HCT116 (cell line): ENCODE measurements around a stretch of chr2.

DNA sequence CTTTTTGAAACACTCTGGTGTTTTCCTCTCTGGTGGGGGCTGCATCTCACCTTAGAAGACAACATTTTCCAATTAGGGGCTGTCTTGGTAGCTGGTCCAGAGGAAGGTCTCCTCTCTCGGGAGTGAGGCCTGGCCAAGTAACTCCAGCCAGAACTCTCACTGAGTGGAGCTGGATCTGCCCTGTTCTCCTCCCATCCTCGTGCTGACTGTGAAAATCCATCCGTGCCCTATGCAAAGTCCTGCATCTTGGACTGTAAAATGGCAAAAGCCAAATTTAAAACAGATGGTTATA, 26.3 kb downstream of the FAM110C start:
- RRBS, result no CpG with 5 or more reads among the region's 3 CpGs

GRCh38 chr2:35828-36409, 10.4 kb downstream of the FAM110C start:
- RRBS, result no CpG with 5 or more reads among the region's 5 CpGs

- RRBS, result no CpG with 5 or more reads among the region's 9 CpGs
Observed at GRCh38 chr2:280054-281067, 7.5 kb downstream of the ALKAL2 start.

GRCh38 chr2:355918-356901, 68.3 kb upstream of the ALKAL2 start:
- RRBS, result no CpG with 5 or more reads among the region's 28 CpGs

DNA sequence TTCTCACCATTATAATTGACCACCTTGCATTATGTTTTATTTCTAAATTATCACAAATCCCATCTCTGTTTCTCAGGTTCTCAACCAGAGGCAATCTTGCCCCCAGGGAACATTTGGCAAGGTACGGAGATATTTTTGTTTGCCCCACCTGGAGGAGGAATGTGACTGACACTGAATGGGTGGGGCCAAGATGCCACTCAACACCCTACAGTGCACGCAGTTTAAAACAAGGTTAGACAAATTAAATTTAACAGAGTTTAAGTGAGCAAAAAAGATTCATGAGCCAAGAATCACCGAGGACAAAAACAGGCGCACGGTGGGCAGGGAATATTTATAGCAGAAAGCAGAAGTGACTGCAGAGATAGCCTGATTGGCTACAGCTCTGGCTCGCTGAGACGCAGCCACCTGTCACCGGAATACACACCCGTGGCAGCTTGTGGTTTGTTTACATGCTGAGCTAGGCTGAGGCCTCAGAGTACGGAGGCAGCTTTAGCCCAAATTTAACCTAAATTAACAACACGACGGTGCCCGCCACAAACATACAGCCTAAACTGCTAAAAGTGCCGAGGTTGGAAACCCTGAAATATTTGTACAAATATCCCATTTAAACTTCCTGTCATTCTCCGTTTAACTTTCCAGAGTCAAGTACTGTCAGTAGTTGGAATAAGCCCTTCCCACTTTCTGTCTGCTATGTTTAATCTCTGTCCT, 150.1 kb upstream of the ALKAL2 start:
- RRBS, result no CpG with 5 or more reads among the region's 15 CpGs

DNA sequence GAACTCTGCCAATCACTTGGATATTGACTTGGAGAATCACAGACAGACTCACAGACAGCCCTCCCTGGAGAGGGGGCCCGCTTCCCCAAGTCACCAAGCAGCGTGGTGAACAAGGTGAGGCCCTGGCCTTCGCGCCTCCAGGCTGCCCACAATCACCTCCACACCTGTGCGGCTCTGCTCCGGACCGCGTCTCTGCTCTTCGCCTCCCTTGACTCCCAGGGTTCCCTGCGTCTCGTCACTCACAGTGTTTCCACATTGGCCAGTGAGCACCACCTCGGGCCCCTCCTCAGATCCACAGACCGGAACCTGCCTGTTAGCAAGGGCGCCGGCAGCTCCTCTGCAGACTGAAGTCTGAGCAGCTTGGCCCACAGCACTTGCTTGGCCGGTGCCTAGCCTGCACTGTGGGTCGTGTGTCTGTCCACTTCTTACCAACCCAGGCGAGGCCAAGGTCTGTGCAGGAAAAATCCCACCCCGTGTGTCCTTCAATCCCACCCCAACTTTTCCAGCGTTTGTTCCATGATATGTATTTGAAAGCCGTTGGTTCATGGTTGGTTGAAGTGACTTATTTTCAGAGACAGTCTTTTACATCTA, 155.3 kb upstream of the ALKAL2 start:
- RRBS, result 91% methylated on average over 6 of the region's 21 CpGs

DNA sequence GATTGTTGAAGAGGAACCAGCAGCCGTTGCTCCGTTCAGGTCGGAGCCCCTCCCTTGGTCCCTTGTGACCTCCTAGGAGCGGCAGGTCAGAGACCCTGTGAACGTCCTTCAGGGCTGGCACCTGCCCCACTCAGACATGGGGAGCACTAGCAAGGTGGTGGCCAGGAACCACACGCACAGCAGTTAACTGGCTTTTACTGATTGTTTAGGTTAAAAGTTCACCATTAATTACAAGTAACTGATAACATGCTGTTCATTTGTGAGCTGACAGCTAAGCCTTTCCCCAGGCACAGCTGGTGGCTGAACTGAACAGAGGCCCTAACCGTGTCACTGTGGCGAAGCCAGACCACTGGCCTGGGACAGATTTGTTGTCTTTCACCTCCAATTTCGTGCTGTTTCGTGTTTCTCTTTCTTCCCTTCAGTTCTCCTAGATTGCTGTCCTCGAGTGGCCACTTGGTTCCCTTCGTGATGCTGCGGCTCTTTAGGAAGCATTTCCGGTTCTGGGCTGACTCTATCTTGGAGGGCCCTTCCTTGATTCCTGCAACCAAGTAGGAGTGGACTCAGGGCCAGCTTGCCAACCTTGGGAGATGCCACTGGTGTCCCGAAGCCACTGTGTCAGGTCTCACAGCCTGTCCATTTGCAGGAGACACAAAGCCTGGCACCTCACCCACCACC, 159.3 kb upstream of the ALKAL2 start:
- RRBS, result no CpG with 5 or more reads among the region's 15 CpGs

- RRBS, result 91% methylated on average over 1 of the region's 17 CpGs
Observed at GRCh38 chr2:1493182-1493883, 80.1 kb downstream of the TPO start.

- RRBS, result no CpG with 5 or more reads among the region's 13 CpGs
Observed at GRCh38 chr2:1504318-1504851, 91.1 kb downstream of the TPO start.

GRCh38 chr2:1586941-1587490, 157.3 kb downstream of the PXDN start:
- RRBS, result 57% methylated on average over 3 of the region's 11 CpGs

DNA sequence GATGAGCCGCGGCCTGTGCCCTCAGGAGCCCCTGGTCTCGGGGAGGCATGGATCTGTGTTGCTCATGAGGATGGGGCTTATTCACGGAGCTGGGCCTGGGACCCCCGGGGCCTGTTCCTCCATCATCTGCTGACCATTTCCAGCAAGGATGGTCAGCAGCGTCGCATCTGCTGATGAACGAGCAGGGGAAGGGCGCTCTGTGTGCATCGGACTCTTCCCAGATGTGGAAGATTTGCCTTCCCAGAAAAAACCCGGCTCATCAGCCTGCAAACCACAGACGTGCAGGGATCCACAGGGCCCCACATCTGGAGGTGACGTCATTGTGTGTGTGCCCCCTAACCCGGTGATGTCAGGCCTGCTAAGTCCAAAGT, 144.0 kb downstream of the PXDN start:
- RRBS, result 25% methylated on average over 4 of the region's 14 CpGs

GRCh38 chr2:1625213-1626177, 118.8 kb downstream of the PXDN start:
- RRBS, result 57% methylated on average over 6 of the region's 29 CpGs

DNA sequence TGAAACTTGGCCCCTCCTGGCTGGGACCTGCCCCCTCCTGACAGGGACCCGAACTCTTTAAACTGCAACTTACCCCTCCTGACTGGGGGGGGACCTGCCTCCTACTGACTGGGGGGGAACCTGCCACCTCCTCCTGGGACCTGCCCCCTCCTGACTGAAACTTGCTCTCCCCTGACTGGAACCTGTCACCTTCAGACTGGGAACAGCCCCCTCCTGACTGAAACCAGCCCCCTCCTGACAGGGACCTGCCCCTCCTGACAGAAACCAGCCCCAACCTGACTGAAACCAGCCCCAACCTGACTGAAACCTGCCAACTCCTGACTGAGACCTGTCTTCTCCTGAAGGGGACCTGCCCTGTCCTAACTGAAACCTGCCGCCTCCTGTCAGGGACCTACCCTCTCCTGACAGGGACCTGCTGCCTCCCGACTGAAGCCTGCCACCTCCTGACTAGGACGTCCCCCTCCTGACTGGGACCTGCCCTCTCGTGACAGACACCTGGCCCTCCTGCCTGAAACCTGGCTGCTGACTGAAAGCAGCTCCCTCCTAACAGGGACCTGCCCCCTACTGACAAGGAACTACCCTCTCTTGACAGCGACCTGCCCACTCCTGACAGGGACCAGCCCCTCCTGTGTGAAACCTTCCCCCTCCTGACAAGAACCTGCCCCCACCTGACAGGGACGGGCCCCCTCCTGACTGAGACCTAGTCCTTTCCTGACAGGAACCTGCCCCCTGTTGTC, 87.1 kb downstream of the PXDN start:
- RRBS, result no CpG with 5 or more reads among the region's 7 CpGs

DNA sequence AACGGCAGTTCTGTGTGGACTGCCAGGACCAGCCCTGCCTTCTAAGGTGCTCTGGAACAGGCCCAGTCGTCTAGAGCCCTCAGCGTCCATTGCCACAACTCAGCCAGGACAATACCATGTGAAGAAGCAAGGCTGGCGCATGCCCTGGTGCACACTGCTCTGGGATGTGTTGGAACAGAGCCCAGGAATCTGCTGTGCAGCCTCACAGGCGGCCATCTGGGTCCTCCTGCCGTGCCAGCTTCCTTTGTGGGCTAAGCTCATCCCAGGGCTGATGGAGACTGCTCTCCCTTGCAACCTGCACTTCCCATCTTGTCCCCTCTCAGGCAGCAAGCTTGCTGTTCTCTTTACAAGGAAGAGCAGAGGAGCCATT, 246.4 kb upstream of the PXDN start:
- RRBS, result no CpG with 5 or more reads among the region's 6 CpGs

DNA sequence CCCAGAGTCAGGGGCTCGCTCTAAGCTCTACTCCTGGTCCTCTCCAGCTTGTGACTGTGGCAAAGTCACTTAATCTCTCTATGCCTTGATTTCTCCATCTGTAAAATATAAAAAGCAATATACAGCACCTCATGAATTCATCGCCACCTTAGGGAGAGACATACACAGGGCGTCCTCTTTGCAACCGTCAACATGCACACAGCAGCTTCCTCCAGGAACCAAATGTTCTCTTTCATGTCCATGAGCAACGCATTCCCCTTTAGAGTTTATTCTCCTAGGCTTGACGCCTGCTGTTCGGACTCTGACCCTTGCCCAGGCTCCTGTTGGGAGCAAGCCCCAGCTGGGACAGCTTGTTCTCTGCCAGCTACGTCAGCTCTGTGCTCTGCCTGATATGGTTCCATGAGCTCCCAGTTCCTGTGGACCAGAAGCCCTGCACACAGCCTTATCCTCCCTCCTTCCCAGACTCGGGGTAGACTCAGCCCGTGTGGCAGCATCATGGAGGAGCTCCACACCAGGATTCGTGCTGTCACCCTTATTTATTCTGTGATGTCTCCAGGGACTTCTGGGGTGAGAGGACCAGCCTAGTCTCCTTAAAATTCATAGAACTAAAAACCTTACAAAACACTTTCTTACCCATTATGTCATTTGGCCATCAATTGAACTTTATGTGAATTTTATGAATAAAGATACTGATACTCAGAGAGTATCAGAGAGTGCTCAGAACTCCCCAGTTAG, 253.1 kb upstream of the PXDN start:
- RRBS, result no CpG with 5 or more reads among the region's 11 CpGs

DNA sequence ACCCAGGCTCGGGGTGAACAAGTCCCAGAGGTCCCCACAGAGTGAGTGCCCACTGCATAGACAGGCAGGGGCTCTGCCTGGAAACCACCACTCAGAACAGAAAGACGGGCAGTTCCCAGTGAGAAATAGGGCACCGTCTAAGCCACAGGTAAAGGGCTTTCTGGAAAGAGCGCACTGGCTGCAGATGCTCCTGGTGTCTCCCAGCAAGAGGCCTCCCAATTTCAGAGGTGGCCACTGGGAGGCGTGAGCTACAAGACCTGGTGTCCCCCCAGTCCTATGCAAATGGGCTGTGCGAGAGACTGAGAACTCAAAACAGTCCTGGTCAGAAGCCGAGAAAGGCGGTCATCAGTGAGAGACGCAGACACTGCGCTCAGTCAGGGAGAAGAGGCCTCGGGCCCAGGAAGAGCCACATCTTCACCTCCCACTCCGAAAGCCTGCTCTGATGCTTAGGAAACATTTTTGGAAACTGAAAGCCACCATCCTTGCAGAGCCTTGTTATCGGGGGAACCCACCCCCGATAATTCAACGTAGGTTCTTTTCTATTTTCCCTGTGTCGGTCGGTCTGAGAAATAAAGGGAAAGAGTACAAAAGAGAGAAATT, 179.5 kb downstream of the EIPR1 start:
- RRBS, result no CpG with 5 or more reads among the region's 17 CpGs

GRCh38 chr2:3448246-3448567, 68.7 kb downstream of the TRAPPC12 start:
- RRBS, result no CpG with 5 or more reads among the region's 3 CpGs

- RRBS, result no CpG with 5 or more reads among the region's 15 CpGs
Observed at GRCh38 chr2:3449630-3450260, 69.6 kb downstream of the ADI1 start.

DNA sequence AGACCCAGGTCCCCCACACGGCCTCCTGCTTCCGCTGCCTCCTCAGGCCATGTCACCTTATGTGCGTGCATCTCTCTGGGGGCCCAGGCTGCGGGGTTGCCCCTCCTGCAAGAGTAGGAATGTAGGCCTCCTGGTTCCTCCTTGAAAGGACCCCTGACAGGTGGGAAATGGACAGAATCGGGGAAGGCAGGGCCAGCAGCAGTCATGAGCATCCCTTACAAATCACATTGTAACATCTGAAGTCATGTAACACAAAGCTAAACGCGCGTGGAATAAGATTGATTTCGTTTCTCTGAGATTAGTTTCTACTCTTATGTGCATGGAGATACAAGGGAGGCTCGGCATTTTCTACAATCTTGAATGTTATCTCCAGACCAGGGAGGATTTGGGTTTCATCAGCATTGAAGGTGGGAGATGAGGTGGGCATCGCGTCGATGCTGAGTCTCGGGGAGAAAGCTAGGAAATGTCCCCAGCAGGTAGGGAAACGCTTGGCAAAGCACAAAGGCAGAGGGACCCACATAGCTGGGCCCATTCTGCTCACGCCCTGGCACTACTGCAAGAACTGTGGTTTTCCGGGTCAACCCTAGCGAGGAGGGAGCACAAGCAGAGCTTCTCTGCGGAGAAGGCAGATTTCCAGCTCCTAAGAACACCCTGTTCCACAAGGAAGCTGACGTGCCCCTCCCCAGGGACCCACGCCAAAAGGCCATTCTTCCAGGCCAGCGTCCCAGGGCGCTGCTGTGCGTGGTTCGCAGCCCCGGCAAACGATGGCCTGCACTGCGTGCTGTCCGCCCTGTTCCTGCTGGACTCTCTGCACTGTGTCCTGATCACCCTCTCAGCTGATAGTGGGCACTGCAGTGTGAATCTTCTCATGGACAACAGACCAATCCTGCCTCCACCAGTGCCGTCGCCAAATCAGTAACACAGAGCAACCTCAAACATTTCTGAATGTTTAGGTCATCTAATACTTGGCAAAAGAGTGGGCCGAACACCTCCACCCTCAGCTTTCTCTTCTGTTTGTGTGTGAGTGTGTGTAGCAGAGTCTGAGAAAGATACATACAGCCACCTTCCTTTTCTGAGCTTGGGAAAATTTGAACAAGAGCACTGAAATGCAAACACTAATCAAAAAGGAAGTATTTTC, 49.3 kb downstream of the ADI1 start:
- RRBS, result no CpG with 5 or more reads among the region's 32 CpGs

GRCh38 chr2:3545656-3546422, 12.3 kb downstream of the RNASEH1 start:
- RRBS, result no CpG with 5 or more reads among the region's 13 CpGs